Endometrial microvascular endothelial cells (primary cell): ENCODE measurements around a stretch of chr6.

- RAMPAGE, long total RNA, result no peak
These were observed 101.3 kb downstream of the ZFAND3 start for GRCh38 chr6:37920558-37921400.

DNA sequence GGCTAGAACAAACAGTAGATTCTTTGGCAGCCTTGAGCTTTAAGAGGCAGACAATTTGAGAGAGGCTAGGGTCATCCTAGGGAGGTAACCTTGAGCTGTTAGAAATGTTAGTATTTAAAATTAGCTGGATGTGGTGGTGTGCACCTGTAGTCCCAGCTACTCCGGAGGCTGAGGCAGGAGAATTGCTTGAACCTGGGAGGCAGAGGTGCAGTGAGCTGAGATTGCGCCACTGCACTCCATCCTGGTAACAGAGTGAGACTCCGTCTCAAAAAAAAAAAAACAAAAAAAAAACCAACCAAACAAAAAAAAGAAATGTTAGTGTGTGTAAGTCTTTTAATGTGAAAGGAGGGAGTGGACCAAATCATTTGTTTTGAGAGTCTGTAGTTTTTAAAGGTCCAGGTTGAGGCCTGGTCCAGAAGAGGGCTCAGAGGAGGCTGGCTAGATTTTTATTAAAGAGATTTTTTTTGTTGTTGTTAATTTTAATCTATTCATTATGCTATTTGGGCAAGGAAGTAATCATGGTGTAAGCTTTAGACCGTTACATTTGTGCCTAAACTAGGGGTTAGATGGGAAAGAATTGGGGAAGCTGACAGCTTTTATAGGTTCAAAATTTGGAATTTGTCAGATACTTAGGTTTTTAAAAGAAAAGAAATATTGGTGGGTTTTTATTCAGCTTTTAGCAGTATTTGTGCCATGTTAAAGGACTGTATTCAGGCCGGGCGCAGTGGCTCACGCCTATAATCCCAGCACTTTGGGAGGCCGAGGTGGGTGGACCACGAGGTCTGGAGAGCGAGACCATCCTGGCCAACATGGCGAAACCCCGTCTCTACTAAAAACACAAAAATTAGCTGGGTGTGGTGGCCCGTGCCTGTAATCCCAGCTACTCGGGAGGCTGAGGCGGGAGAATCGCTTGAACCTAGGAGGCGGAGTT, 112.0 kb downstream of the ZFAND3 start:
- RAMPAGE, long total RNA, result no peak

GRCh38 chr6:38050711-38051053, 231.2 kb downstream of the ZFAND3 start:
- RAMPAGE, long total RNA, result no peak

GRCh38 chr6:38155662-38156475, 336.3 kb downstream of the ZFAND3 start:
- RAMPAGE, long total RNA, result no peak

GRCh38 chr6:38264281-38265003, 375.3 kb downstream of the BTBD9 start:
- RAMPAGE, long total RNA, result no peak

DNA sequence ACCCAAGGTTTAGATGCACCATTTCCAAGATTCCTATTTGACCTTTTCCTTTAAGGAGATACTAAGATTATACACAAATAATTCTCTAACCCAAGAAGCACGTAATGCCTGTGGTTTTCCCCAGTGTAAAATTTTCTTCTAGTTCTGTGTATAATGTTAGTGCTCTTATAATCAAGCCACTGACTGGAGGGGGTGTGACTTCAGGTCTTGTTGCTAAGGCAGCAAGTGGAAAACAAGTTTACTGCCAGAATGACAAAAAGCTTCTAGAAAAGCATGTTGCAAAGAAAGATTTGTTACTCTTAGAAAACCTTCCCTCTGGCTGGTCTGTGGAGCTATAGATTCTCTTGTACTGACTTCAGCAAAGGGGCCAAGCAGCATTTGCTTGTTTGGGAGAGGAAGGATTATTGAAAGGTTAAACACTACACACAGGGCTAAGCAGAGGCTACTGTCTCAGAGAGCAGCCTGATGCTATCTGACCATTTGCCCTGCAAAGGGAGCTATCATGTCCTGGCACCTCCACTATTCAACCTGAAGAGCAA, 288.8 kb downstream of the BTBD9 start:
- RAMPAGE, long total RNA, result no peak

- RAMPAGE, long total RNA, result no peak
These were observed 281.8 kb downstream of the BTBD9 start for GRCh38 chr6:38357788-38358533.

DNA sequence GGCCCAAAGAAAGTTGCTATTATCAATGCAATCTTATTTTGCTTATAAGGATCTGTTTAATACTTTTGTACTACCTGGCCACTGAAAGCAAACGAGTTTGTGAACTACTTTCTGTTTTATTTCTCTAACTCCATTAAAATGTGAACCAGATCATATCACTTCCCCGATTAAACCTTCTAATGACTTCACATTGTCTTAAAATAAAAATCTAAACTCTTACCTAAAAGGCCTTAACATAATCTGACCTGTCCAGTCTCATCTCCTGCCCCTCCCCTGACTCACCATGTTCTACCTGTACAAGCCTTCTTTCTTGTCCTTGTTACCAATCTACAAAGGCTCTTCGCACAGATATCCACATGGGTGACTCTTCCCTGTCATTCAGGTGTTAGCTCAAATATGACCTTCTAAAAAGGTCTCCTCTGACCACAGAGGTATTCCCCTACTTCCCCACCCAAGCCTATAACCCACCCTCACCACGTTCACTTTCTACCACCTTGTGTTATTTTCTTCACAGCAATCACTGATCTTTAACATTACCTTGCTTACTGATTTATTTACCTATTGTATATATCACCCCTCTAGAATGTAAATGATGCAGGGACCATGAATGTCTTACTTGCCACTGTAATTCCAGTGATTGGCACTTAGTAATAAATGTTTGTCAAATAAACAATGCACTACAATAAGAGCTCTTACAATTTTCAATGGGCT, 96.8 kb downstream of the BTBD9 start:
- RAMPAGE, long total RNA, result no peak

GRCh38 chr6:38600067-38600770, 39.5 kb downstream of the BTBD9 start:
- RAMPAGE, long total RNA, result no peak

- RAMPAGE, long total RNA, result no peak
These were observed 4.8 kb downstream of the KCNK5 start for GRCh38 chr6:39224358-39225003.

DNA sequence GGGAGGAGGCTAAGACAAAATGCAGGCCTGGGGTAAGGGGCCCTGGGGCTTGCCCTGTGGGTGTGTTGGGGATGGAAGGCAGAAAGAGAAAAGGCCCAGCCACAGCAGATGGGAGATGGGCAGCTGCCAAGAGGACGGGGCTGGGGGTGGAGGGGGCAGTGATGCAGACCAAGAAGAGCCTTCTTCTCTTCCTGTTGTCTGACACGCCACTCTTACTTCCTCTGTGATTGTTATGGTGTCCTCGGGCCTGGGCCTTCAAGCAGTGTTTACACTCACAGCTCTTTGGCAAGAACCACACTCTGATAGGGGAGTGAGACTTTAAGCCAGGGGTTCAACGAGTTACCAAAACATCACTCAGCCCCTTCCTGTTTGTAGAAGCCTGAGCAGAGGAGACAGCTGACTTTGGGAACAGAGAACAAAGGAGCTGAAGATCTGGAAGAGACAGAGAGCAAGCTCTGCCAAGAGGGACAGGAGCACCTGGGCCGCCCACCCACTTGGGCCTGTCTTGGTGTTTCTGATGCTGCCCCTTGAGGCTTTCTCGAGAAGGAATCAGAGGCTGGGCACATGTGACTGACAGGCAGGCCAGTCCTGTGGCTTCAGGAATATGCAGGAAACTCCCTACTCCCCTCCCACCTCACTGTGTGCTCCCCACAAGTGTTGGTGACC, 20.6 kb upstream of the KCNK16 start:
- RAMPAGE, long total RNA, result no peak

- RAMPAGE, long total RNA, result no peak
These were observed 55.0 kb upstream of the KCNK16 start for GRCh38 chr6:39377564-39377920.

DNA sequence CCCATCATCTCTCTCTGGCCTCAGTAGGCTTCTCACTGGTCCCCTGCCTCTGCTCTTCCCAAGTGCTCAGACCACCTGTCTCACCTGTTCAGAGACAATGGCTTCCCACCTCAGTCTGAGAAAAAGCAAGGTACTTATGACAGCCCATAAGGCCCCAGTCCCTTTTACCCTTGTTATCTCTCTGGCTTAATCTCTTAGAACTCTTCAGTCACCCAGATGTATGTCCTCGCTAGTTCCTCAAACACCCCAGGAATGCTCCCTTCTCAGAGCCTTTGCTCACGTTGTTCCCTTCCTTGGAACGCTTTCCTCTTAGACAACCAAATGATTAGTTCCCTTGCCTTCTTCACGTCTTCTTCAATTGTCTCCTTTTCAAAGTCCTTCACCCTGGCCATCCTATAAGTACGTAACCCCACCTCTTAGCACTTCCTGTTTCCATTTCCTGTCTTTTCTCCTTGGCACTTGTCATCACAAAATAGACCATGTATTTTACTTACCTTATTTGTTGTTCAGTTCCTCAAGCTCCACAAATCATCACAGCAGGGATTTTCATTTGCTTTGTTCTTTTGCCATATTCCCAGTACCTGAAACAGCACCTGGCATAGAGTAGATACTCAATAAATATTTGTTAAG, 1.1 kb upstream of the APOBEC2 start:
- RAMPAGE, long total RNA, result no peak

GRCh38 chr6:41055166-41055755, 2.3 kb downstream of the APOBEC2 start:
- RAMPAGE, long total RNA, result no peak

GRCh38 chr6:41075159-41075449, 2.3 kb downstream of the NFYA start:
- RAMPAGE, long total RNA, result no peak

- RAMPAGE, long total RNA, result no peak
These were observed 14.6 kb downstream of the TREM1 start for GRCh38 chr6:41271538-41272587.

GRCh38 chr6:41318435-41319235, 16.8 kb upstream of the NCR2 start:
- RAMPAGE, long total RNA, result no peak

GRCh38 chr6:41406721-41407151, 71.3 kb downstream of the NCR2 start:
- RAMPAGE, long total RNA, result no peak

- RAMPAGE, long total RNA, result no peak
These were observed 28.2 kb upstream of the FOXP4 start for GRCh38 chr6:41517895-41518456.

GRCh38 chr6:41682049-41682732, 43.9 kb downstream of the MDFI start:
- RAMPAGE, long total RNA, result no peak